Suprapubic skin (tissue), 4 donors: ENCODE results near the gene PGAP6.

GRCh38 chr16:65638-65962 is 6.8 kb downstream of the RHBDF1 start:
- PRO-cap = no peak
- RAMPAGE, long total RNA, 4 experiments = no peak in any of the 4 experiments

GRCh38 chr16:74117-74763 is 1.8 kb upstream of the RHBDF1 start:
- PRO-cap = no peak
- RAMPAGE, long total RNA, 4 experiments = no peak in any of the 4 experiments

GRCh38 chr16:74818-75291 is 2.4 kb upstream of the RHBDF1 start:
- PRO-cap = no peak
- RAMPAGE, long total RNA, 4 experiments = no peak in any of the 4 experiments

- PRO-cap = no peak
- RAMPAGE, long total RNA, 4 experiments = no peak in any of the 4 experiments
Observed at GRCh38 chr16:122585-123054, 15.9 kb downstream of the NPRL3 start.

DNA sequence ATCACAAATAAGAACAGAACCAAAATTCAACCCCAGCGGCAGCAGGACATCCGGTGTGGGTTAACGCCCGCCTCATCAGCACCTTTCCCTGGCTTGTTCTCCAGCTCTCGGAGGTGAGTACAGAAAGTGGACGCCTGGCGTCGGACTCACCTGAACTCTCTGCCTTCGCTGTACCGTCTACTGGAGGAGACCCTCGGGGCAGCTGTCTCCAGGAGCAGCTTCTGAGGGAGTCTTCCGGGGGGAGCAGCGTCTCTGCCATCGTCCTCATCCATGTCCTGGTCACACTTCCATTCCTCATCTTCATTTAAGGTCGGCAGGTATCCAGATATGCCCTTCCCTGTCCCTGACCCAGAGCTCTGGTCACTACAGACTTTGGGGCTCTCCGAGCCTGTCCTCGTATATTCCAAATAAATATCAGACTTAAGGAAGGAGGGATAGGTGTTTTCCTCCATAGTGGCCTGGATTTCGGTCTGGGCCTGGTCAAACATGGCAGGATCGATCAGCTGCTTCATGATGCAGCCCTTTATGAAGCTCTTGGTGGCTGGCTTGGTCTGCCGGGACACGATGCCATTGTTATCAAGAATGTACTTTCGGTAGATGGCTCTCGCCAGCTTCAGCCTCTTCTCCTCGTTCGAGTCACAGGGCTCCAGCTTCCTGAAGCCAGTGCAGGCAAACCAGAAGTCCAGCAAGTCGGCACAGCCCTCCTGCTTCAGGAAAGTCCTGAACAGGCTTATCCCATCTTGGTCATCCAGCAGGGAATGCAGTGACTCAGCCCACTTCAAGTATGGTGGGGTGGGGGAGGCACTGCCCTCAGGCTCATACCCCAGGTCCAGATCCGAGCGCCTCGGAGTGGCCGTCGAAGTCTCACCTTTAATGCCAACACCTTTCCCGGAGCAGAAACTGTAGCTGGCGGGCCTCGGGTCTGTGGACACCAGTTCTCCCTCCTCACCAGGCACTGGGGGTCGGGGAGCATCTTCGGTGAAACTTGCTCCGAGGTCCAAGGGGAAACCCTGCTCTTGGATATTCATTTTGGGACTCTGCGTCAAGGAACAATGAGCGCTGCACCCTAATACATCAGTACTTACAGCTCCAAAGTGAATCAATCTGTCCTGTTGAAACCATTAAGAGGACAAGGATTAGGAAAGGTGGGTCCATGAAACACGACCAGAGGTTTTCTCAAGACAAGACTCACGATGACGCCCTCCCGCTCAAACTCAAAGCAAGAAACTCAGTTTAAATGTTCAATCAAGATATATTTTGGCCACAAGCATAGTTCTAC is 6.1 kb downstream of the AXIN1 start:
- PRO-cap = no peak
- RAMPAGE, long total RNA, 4 experiments = no peak in any of the 4 experiments

- PRO-cap = no peak
- RAMPAGE, long total RNA, 4 experiments = no peak in any of the 4 experiments
Observed at GRCh38 chr16:355005-355441, 2.5 kb upstream of the AXIN1 start.

- PRO-cap = no peak
- RAMPAGE, long total RNA, 4 experiments = no peak in any of the 4 experiments
Observed at GRCh38 chr16:381591-381781, 292 bp downstream of the PGAP6 start.

GRCh38 chr16:381782-382650 is at the start of gene PGAP6:
TSS of gene PGAP6 (minus strand) at chr16:381978.
- PRO-cap = bidirectional peak, plus-strand start at chr16:382105, minus-strand start at chr16:381978
- RAMPAGE, long total RNA, 4 experiments = no peak in any of the 4 experiments

DNA sequence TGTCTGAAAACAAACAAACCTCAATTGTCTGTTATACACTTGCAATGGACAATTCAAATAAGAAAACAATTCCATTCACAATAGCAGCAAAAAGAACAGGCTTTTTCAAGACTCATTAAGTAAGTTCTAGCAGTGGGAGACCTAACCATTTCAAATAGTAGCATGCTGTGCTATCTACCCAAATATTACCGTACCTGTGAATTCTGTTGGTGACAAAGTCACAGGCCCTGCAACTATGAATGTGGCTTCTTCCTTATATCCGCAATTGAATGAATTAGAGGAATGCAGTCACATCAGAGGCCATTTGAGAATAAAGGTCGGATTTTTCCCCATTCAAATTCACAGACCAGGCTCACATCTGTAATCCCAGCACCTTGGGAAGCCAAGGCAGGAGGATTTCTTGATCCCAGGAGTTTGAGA is 807 bp upstream of the NME4 start:
- PRO-cap = no peak
- RAMPAGE, long total RNA, 4 experiments = no peak in any of the 4 experiments

GRCh38 chr16:502874-503251 is 24.6 kb upstream of the CAPN15 start:
- PRO-cap = no peak
- RAMPAGE, long total RNA, 4 experiments = no peak in any of the 4 experiments

GRCh38 chr16:515164-515714 is 12.3 kb upstream of the CAPN15 start:
- PRO-cap = no peak
- RAMPAGE, long total RNA, 4 experiments = no peak in any of the 4 experiments

- PRO-cap = no peak
- RAMPAGE, long total RNA, 4 experiments = no peak in any of the 4 experiments
Observed at GRCh38 chr16:522693-523026, 4.9 kb upstream of the CAPN15 start.

DNA sequence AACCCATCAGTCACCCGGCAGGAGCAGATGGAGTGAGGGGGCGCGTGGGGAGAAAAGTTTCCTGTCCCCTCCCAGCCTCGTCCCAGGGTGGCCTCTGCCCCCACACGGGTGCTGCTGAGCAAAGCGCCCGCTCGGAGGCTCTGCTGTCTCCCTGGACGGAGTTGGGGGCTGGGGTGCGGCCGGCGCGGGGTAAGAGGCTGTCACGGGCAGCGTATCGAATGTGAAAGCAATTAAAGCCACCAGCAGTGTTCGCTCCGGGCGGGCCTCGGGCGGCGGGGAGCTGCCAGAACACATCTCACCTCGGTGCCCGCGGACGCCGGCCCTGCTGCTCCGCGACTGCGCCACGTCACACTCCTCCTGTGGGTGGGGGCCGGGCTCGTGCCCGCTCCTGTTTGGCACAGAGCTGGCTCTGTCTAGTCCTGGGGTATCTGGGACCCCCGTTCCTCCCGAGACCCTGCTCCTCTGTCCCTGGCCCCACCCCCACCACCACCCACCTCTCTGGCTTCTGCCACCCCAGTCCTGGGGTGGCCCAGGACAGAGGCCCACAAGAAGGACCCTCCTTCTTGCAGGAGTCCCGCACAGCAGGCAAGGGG is 5.1 kb upstream of the PRR35 start:
- PRO-cap = no peak
- RAMPAGE, long total RNA, 4 experiments = no peak in any of the 4 experiments

- PRO-cap = no peak
- RAMPAGE, long total RNA, 4 experiments = no peak in any of the 4 experiments
Observed at GRCh38 chr16:584152-584741, 5.6 kb upstream of the RAB40C start.

DNA sequence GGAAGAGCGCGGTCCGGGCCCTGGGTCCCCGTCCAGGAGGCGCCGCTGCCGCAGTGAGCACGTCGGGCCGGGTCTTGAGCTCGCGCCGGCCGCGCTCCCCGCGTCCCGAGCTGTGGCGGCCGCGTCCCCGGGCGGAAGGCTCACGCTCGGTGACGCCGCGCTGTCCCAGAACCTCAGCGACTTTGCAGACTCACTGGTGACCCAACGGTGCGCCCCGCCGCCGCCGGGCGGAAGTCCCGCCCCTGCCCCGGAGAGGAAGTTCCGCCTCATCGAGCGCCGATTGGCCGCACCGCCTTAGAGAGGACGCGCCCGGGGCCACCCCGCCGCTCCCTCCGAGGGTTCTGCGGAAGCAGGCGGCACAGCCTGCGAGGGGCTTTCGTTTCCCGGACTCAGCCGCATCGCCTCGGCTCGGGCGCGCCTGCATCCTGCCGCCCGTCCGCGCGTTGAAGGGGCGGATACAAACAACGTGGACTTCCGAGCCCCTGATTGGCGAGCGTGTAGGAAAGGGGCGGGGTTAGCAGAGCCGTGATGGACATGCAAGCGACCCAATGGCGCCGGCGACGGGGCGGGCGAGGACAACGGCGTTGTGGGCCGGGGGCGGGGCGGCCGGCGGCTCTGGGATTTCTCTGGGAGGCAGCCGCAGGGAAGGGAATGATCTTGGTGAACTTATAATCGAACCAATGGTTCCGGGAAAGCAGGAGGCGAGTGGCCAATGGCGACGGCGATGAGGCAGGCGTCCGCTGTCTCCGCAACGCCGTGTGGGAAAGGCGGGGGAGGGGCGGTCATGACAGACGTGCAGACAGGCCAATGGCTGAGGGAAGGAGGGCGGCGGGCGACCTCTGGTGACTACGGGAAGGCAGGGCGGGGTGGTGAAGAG is 577 bp upstream of the RAB40C start:
- PRO-cap = bidirectional peak, plus-strand start at position 300 of the sequence, minus-strand start at position 184 of the sequence; bidirectional peak, plus-strand start at position 467 of the sequence, minus-strand start at position 391 of the sequence
- RAMPAGE, long total RNA, 4 experiments = no peak in any of the 4 experiments

- PRO-cap = no peak
- RAMPAGE, long total RNA, 4 experiments = no peak in any of the 4 experiments
Observed at GRCh38 chr16:649507-649933, 355 bp downstream of the WDR90 start.

DNA sequence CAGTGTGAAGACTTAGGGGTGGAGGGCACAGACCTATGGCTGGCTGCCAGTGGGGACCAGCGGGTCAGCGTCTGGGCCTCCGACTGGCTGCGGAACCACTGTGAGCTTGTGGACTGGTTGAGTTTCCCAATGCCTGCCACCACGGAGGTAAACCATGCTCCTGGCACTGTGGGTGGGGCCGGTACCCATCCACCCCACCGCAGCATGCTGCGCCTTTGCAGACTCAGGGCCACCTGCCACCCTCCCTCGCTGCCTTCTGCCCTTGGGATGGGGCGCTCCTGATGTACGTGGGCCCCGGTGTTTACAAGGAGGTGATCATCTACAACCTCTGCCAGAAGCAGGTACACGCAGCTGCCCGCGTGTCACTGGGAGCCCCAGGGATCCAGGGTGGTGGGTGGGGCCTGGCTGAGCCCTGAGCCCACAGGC is 1.5 kb upstream of the RHOT2 start:
- PRO-cap = no peak
- RAMPAGE, long total RNA, 4 experiments = no peak in any of the 4 experiments

GRCh38 chr16:706999-707765 is 1.6 kb upstream of the FBXL16 start:
- PRO-cap = no peak
- RAMPAGE, long total RNA, 4 experiments = no peak in any of the 4 experiments

GRCh38 chr16:719834-720290 is 1.1 kb upstream of the ANTKMT start:
- PRO-cap = no peak
- RAMPAGE, long total RNA, 4 experiments = no peak in any of the 4 experiments

- PRO-cap = no peak
- RAMPAGE, long total RNA, 4 experiments = no peak in any of the 4 experiments
Observed at GRCh38 chr16:1091088-1091820, 4.8 kb downstream of the C1QTNF8 start.